ENCODE results near the genes STBD1 and CNOT6L.

- PRO-cap, 5 experiments, result no peak in any of the 5 experiments
- RAMPAGE, long total RNA, 2 experiments, result no peak in any of the 2 experiments
- RRBS, result no CpG with 5 or more reads among the region's 1 CpG
Observed at GRCh38 chr4:76235930-76236098, 15.7 kb upstream of the FAM47E start.

DNA sequence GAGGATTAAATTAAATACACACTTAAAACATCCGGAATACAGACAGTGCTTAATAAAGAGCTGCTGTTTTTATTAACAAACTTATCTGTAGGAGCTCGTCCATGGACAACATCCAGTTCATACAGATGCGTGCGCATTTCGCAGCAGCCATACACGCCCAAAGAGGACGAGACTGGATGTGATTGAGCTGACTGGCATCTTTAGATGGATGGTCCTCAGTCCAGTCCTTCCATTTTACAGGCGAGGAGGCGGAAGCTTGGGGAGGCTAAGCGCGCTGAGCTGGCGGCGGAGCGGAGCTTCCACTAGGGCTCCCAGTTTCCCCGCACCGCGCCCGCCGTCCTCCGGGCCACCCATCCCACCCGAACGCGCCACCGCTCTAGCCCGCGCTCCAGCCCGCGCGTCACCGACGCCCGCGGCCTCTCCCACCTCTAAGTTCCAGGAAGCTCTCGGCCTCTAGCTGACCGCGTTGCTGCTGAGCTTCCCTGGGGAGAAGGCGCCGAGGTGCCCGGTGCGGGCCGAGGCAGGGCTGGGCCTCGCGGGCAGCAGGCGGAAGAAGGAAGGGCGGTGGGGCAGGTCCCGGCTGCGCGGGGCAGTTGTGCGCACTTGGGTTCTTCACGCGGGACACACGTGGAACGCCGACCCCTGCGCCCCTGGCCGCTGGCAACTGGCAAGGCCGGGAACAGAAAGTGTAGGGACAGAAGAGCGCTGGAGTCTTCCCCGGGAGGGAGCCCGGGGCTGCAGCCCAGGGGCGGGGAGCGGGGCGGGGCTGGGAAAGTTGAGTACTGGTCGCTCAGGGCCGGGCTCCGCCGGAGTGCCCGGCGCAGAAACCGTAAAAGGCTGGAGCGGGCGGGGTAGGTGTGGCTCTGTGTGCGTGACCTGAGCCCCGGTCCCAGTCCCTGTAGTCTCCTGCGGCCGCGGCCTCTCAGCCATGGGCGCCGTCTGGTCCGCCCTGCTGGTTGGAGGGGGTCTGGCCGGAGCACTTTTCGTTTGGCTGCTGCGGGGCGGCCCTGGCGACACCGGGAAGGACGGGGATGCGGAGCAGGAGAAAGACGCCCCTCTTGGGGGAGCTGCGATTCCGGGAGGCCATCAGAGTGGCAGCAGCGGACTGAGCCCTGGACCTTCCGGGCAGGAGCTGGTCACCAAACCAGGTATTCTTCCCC, at the start of gene STBD1:
STBD1 (plus strand) TSS at position 892 of the 1,160 bp plus-strand sequence.
- PRO-cap, 5 experiments, result peak in 5 of 5 experiments; most common plus-strand start position 809 of the sequence (in 3); most common minus-strand start position 681 of the sequence (in 5)
- RAMPAGE, long total RNA, 2 experiments, result start-site peak on the plus strand in 2 of 2 experiments, centred at positions 856 to 870 of the sequence, 234 to 1,844 reads per replicate
- RRBS, result 3% methylated on average over 44 of the region's 93 CpGs

DNA sequence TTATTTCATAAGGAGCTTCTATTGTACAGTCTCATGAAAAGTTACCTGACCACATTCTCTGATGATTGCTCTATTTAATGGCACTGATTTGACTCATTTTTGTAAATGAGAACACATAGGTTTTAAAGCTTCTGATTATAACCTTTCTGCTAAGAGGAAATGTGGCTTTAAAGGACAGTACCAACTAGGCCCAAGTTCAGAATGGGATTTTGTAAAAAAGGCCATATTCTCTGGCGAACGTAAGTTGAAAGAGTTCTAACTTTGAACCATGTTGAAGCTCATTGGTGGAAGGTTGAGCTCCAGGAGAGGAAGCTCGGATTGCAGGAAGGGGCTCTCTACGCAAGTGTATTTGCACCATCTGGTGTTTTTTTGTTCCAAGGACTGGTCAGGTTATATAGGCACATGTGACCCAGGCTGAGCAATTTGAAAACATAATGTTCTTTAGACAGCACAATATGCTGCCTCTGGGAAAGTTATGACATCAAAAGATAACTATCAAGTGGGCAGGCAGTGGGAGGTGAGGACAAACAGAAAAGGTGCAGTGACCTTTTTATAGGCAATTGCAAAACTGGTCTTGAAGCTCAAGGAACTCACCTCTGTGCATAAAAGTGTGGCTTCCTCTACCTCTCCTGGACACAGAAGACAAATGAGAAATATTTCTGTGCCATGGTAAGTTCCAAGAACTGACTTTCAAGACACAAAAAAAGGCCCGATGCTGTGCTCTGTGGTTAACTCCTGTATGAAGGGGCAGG, 128.3 kb downstream of the SHROOM3 start:
- PRO-cap, 5 experiments, result peak in 2 of 5 experiments; most common plus-strand start position 565 of the sequence (in 2); most common minus-strand start position 320 of the sequence (in 1)
- RAMPAGE, long total RNA, 2 experiments, result no peak in any of the 2 experiments
- RRBS, result no CpG with 5 or more reads among the region's 5 CpGs

DNA sequence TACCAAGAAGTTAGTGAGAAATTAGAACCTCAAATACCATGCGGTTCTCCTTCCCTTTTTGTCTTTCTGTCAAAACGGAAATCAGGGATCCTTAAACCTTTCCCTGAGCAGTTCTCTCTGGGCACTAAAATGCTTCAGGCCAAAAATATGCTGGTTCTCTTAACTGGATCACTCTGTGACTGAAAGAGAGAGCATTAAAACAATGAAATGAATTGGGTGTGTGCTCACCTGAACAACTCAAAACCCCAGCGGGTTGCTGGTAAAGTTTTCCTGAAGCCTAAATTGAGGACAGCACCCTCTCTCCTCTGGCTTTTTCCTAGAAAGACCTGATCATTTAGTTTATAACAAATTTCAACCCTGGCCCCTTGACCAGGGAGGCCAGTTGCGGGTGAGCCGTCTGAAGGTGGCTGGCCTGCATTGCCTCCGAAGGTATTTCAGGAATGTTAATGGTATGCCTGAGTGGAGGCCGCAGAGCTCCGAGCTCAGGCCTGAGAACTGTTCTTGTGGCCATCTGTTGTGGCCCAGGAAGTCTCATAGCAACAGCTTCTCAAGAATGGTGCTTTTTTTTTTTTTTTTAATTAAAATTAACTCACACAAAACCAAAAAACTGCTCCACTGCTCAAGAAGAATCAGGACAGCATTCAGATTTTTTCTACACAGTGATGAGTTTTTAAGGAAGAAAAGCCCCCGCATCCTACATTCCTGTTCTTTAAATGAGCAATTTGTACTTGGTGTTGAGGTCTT, 155.1 kb downstream of the SHROOM3 start:
- PRO-cap, 5 experiments, result peak in 1 of 5 experiments; most common minus-strand start position 315 of the sequence (in 1)
- RAMPAGE, long total RNA, 2 experiments, result no peak in any of the 2 experiments
- RRBS, result no CpG with 5 or more reads among the region's 9 CpGs

GRCh38 chr4:77019131-77019408, 56.7 kb downstream of the CCNI start:
- PRO-cap, 5 experiments, result no peak in any of the 5 experiments
- RAMPAGE, long total RNA, 2 experiments, result no peak in any of the 2 experiments
- RRBS, result no CpG with 5 or more reads among the region's 4 CpGs

DNA sequence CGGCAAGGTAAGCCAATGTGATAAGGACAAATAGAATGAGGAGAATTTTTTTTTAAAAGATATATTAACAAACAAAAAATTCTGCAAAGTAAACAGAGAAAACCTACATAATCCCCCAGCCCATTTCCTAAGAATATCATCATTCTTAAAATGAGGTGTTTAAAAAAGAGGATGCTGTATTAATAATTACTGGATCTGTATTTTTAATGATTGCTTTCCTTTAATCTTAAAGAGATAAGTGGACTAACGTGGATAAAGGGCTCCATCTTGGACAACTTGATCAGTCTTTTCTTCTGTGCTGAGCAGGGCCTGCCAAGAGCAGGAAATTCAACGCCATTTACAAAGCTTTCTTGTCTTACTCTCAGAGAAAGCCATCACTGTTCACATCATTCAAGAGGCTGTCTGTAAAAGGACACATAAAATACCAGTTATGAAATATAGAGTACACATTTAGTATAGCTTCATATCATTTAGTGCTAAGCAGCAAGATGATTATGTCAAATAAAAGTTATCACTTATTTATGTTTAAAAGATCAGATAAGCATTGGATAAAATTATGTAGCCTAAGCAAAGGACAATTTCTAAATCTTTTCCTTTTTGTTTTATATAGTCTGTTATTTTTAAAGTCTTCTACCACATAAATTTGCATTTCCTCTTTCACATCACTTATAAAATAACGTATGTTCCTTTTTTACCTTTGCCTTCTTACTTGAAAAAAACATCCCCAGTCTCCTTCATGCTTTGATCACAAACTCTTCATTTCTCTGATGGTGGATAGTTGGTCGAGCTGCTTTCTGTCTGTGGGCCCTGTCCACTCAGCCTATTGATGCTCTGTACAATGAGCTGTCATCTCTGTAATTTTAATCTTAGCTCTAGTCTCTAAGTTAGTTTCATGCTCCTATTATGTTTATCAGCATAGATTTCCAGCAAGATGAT, 2.2 kb upstream of the CCNG2 start:
- PRO-cap, 5 experiments, result no peak in any of the 5 experiments
- RAMPAGE, long total RNA, 2 experiments, result no peak in any of the 2 experiments
- RRBS, result no CpG with 5 or more reads among the region's 5 CpGs

- PRO-cap, 5 experiments, result no peak in any of the 5 experiments
- RAMPAGE, long total RNA, 2 experiments, result no peak in any of the 2 experiments
- RRBS, result no CpG with 5 or more reads among the region's 15 CpGs
Observed at GRCh38 chr4:77155511-77156435, 1.2 kb upstream of the CCNG2 start.

GRCh38 chr4:77586760-77587456, 18.7 kb upstream of the CXCL13 start:
- PRO-cap, 5 experiments, result no peak in any of the 5 experiments
- RAMPAGE, long total RNA, 2 experiments, result no peak in any of the 2 experiments
- RRBS, result no CpG with 5 or more reads among the region's 9 CpGs

- PRO-cap, 5 experiments, result peak in 2 of 5 experiments; most common plus-strand start chr4:77601887 (in 2); most common minus-strand start chr4:77601544 (in 1)
- RAMPAGE, long total RNA, 2 experiments, result no peak in any of the 2 experiments
- RRBS, result no CpG with 5 or more reads among the region's 4 CpGs
Observed at GRCh38 chr4:77601311-77602008, 4.2 kb upstream of the CXCL13 start.

GRCh38 chr4:77698153-77698624, 92.6 kb downstream of the CXCL13 start:
- PRO-cap, 5 experiments, result no peak in any of the 5 experiments
- RAMPAGE, long total RNA, 2 experiments, result no peak in any of the 2 experiments
- RRBS, result no CpG with 5 or more reads among the region's 8 CpGs

DNA sequence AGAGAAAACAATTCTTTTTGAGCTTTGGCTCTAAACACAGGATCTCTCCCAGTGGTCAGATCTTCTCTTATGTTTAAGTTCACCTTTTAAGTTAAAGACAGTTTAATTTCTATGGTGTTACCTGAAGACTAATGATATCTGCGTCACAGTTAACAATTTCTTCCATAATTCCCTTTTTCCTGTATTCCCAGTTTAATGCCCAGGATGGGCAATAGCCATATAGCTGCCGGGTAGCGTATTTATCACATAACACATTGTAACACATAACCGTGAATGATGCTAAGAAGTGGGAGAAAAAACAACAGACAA, 74.6 kb downstream of the CNOT6L start:
- PRO-cap, 5 experiments, result no peak in any of the 5 experiments
- RAMPAGE, long total RNA, 2 experiments, result no peak in any of the 2 experiments
- RRBS, result no CpG with 5 or more reads among the region's 4 CpGs

GRCh38 chr4:77819241-77819545, at the start of gene CNOT6L:
TSS of gene CNOT6L (minus strand) at chr4:77819368.
- PRO-cap, 5 experiments, result peak in 2 of 5 experiments; most common plus-strand start chr4:77819419 (in 1); most common minus-strand start chr4:77819407 (in 2)
- RAMPAGE, long total RNA, 2 experiments, result no peak in any of the 2 experiments
- RRBS, result no CpG with 5 or more reads among the region's 35 CpGs

DNA sequence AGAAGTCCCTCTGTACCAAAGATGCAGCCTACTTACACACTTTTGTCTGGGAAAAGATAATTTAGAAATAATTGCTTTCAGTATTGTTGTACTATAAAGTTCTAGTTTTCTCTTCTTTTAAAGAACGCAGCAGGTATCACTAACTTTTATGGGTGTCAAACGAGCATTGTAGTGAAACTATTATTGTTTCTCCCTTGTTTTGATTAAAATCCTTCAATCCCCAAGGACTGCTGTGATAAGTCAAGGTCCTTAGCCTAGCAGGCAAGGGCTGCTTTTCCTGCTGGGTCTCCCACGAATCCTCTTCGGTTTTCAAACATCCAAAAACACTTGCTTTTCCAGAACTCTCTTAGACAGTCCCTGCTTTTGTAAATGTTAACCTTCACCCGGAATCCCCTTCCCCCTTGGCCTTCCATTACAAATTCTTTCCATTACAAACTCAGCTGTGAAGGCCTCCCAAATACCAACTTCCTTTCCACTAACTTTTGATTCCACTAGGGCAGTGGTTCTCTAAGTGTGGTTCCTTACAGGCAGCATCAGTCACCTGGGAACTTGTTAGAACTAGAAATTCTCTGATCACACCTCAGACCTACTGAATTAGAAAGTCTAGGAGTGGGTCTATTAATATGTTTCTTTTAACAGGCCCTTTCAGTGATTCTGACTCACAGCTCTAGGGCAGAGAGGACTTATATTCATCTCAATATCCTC, 19.2 kb upstream of the MRPL1 start:
- PRO-cap, 5 experiments, result no peak in any of the 5 experiments
- RAMPAGE, long total RNA, 2 experiments, result no peak in any of the 2 experiments
- RRBS, result no CpG with 5 or more reads among the region's 5 CpGs

DNA sequence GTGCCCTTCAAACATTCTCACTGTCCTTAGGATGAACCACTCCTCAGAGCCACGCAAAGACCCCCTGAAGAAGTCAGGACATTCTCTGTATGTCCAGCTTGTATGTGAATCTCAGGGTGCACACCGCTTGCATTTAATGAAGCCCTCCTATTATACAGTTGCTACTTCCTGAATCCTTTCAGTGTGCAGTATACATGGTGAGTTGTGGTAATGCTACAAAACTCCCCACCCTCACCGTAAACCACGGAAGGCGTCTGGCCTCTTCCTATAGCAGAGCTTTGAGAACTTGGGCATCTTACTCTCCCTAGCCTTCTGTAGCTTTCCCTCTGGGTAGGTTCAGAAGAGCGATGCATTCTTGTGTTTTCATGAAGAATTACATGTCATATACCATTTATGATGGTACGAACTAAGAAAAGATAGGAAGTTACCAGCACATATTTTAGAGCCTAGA, 9.5 kb upstream of the MRPL1 start:
- PRO-cap, 5 experiments, result no peak in any of the 5 experiments
- RAMPAGE, long total RNA, 2 experiments, result no peak in any of the 2 experiments
- RRBS, result no CpG with 5 or more reads among the region's 7 CpGs

DNA sequence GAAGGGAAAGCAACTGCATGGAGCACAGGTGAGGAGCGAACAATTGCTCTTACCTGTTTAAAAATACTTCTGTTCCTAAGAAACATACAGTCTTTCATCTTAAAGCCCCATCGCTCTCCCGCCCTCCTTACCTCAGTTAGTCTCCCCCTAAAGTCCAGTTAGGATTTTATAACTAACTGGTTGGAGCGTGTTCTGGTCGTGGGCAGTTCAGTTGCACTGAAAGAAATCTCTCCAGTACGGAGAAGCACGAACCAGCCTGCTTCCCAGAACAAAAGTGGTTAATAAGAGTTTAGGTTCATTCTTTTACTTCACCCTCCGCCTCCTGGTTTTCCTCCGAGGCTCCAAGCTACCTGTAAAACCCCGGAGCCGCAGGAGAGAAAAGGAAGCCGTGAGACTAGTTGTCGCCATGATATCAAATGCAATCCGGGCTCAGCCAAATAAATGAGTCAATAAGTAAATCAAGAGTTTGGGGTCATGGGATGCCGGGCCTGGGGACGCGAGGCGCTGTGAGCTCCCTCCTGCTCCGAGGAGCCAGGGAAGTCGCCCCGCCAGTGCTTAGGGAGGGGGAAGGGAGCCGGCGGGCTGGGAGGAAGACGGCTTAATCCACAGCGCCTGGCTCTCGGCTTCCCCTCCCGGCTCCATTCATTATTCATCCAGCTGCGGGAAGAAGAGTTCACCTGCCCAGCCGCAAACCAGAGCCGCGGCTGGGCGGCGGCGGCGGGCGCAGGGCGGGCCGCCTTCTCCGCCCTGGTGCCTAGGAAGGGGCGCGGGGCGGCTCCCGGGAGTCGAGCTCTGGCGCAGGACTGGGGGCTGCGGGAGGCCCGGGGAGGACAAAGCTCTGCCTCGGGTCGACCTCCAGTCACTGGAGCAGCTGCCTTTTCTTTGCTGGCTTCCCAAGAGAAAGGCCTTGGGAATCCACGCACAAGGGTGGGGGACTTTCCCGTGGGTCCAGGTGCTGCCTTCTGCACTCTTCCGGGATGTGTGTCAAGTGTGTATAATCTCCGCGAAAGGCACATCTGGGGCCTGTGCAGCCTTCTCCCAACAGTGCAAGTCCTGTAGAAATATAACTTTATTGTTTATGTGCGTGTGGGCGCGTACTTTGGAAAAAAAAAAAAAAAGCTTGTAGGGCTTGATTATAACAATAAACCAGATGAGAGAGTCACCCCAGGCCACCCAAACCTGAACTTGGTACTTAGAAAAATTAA, 1.7 kb downstream of the FRAS1 start:
- PRO-cap, 5 experiments, result peak in 2 of 5 experiments; most common plus-strand start position 464 of the sequence (in 1); most common minus-strand start position 417 of the sequence (in 1)
- RAMPAGE, long total RNA, 2 experiments, result no peak in any of the 2 experiments
- RRBS, result 5% methylated on average over 18 of the region's 57 CpGs

DNA sequence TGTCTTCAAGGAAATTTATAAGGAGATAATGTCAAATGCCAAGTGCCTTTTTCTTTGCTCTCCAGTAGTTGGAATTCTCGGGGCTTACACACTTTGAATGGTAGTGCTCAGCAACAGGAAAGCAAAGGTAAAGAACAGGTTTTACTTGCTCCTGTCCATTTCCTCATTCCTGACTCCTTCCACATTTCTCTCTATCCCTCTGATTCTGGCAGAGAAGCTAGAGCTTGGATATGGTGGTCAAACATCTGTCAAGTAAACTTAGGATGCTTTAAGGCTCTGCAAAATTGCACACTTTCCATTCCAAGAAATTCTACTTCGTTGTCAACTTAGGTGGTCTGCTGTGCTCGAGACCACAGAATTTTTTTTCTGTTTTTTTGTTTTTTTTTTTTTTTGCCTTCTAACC, 180.9 kb upstream of the ANXA3 start:
- PRO-cap, 5 experiments, result peak in 2 of 5 experiments; most common minus-strand start position 82 of the sequence (in 2)
- RAMPAGE, long total RNA, 2 experiments, result no peak in any of the 2 experiments
- RRBS, result no CpG with 5 or more reads among the region's 3 CpGs

- PRO-cap, 5 experiments, result no peak in any of the 5 experiments
- RAMPAGE, long total RNA, 2 experiments, result no peak in any of the 2 experiments
- RRBS, result no CpG with 5 or more reads among the region's 3 CpGs
Observed at GRCh38 chr4:78581590-78582103, 30.1 kb downstream of the ANXA3 start.

GRCh38 chr4:78628219-78629117, 76.9 kb downstream of the ANXA3 start:
- PRO-cap, 5 experiments, result no peak in any of the 5 experiments
- RAMPAGE, long total RNA, 2 experiments, result no peak in any of the 2 experiments
- RRBS, result no CpG with 5 or more reads among the region's 5 CpGs

- PRO-cap, 5 experiments, result no peak in any of the 5 experiments
- RAMPAGE, long total RNA, 2 experiments, result no peak in any of the 2 experiments
- RRBS, result no CpG with 5 or more reads among the region's 3 CpGs
Observed at GRCh38 chr4:78707101-78707764, 68.9 kb upstream of the BMP2K start.

- PRO-cap, 5 experiments, result no peak in any of the 5 experiments
- RAMPAGE, long total RNA, 2 experiments, result no peak in any of the 2 experiments
- RRBS, result no CpG with 5 or more reads among the region's 10 CpGs
Observed at GRCh38 chr4:78781771-78782662, 5.9 kb downstream of the BMP2K start.

Measured in liver (tissue), 9 donors.